ENCODE measurements around the genes ADAR, PMVK and PYGO2.

GRCh38 chr1:154414223-154415163 lies 9.3 kb downstream of the IL6R start:
- PRO-cap, result no peak

DNA sequence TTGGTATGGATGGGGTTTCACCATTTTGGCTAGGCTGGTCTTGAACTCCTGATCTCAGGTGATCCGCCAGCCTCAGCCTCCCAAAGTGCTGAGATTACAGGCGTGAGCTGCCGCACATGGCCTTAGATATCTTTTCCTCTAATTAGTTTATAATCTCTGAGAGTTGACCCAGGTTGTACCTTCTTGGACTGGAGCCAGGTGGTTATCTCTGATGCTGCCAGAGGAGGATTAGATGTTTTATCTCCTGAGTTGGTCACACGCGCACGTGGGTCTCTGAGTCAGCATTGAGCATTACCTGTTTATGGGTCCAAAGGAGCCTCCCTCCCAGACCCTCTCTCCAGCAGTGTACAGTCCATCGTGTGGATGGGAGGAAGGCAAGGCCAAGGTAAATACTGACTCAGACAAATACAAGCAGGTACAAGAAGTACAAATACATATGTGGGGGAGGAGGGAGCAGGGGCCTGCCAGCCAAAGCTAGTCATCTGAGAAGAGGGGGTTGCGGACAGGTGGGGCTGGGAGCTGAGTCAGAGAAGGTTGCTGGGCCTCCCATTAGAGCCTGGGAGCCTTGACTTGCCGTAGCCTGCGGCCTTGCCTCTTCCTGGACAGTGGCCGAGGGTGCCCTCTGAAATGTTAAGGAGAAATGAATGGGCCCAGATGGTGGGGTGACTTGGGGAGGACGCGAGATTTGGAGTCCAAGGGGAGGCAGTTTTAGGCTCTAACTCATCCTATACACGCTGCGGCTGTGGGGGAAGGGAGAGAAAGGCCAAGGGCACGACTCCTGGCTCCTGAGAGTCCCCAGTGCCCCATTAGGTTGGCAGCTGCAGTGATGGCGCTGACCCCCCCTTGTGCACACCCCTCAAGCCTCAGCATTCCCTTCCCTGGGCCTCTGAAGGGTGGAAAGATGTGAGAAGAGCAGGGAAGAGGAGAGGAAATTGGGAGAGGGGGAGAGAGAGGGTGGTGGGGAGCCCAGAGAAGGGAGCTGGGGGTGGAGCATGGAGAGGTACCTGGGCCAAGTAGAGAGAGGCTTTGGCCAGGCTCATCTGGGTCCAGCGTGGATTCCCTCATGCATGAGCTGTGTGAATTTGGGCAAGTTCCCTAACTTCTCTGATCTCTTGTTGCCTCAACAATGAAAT lies 13.3 kb downstream of the IL6R start:
- PRO-cap, result no peak

DNA sequence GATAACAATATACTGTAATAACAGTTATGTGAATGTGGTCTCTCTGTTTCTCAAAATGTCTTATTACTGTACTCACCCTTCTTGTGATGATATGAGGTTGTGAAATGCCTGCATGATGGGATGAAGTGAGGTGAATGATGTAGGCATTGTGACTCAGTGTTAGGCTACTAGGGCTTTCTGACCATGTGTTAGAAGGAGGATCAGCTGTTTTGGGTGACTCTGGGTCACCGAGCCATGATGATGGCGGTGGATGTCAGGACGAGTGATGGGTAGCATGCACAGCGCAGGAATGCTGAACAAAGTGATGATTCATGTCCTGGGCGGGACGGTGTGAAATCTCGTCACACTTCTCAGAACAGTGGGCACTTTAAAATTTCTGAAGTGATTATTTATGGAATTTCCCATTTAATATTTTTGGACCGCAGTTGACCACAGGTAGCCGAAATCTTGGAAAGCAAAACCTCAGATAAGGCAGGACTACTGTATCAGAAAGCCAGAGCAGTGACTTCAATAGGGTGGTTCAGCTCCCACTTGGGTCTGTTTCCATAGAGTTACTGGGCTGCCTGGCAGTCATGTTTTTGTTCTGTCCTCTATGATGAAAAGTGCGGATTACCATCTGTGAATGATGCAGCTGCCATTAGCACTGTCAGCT lies 26.5 kb downstream of the IL6R start:
- PRO-cap, result no peak

DNA sequence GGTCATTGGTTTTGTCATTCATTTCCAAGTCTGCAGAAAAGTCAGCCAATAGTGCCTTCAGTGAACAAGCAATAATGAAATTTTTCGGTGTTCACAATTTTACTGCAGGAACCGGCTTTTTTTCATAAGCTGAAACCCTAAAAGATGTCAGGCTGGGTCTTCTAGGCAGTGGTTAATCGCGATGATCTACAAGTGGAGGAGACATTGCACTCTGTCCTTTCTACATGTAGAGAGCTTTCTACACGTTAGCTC lies 44.5 kb upstream of the TDRD10 start:
- PRO-cap, result no peak

GRCh38 chr1:154519758-154519983 lies 17.5 kb upstream of the SHE start:
- PRO-cap, result no peak

GRCh38 chr1:154555350-154555639 lies 3.2 kb downstream of the UBE2Q1 start:
- PRO-cap, result no peak

- PRO-cap, result no peak
Measured at GRCh38 chr1:154557171-154557652, 1.2 kb downstream of the UBE2Q1 start.

- PRO-cap, result no peak
Measured at GRCh38 chr1:154582080-154582564, 14.5 kb downstream of the CHRNB2 start.

DNA sequence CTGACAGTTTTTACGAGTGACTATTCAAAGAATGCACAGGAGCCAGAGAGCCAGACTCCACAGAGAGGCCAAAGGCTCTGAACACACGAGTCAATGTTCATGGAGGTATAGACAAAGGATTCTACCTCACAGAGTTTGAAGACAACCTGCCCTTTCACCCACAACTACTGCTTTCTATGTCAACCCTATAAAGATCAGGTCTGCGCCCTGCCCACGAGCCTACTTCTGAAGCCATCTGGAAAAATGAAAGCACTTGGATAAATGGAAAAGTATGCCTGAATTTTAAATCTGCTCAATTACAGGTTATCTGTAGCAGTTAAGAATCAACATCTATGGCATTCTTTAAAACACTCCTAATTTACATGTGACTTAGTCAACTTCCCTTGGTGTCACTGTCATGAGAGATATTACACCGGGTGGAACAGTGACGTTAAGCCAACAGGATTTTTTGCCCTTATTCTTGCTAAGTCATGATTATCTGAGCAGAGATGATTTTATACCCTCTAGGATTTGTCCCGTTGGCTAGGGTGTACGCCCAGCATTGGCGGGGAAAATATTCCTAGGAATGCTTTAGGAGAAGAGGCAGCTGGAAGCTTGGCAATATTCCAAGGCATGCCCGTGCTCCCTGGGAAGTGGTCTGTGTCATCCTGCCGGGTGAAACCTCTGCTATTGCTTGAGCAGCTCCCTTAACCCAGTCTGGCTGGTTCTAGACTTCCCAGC lies 16.0 kb downstream of the CHRNB2 start:
- PRO-cap, result no peak

GRCh38 chr1:154603903-154604310 lies 4.1 kb downstream of the ADAR start:
- PRO-cap, result no peak

- PRO-cap, result bidirectional peak, plus-strand start at chr1:154607946, minus-strand start at chr1:154607888; bidirectional peak, plus-strand start at chr1:154608346, minus-strand start at chr1:154608189
Measured at GRCh38 chr1:154607324-154608408, at the start of gene ADAR. ADAR (minus strand) TSS chr1:154608186.

DNA sequence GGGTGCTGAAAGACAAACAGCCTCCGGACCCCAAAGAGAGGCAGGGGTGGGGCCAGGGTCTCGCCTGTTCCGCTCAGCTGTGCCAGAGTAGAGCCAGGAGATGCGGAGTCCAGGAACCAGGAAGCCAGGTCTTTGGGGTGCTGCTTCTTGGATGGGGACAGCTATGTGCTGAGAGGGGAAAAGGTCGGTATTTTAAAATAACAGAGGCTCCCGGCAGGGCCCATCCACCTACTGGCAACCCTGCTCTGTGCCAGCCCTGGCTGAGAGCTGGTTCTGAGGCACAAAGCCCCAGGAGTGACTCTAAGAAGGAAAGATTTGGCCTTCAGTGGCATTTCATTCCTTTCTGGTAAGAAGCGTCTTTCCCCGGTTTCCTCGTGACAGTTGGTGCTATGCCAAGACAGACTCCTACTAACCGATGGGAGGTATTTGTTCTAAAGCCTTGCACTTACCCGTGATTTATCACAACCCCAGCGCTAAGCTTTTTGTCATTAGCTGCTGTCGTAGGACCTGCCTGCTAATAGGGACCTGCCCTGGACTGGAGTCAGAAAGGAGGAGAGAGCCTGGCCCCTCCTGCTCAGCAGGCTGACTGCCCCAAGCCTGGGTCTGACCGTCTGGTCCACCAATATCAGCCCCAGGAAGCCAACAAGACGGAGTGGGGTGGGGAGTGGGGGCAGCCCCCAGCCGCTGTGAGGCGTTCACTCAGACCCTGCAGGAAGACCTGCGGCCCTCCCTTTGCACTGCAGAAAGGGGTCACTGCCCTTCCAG lies 123.1 kb upstream of the ADAR start:
- PRO-cap, result no peak

GRCh38 chr1:154861534-154862225 lies 8.4 kb downstream of the KCNN3 start:
- PRO-cap, result no peak

GRCh38 chr1:154936338-154937131 lies at the start of gene PMVK:
PMVK (minus strand) TSS chr1:154936719.
- PRO-cap, result bidirectional peak, plus-strand start at chr1:154936736, minus-strand start at chr1:154936647; bidirectional peak, plus-strand start at chr1:154937408, minus-strand start at chr1:154936967

DNA sequence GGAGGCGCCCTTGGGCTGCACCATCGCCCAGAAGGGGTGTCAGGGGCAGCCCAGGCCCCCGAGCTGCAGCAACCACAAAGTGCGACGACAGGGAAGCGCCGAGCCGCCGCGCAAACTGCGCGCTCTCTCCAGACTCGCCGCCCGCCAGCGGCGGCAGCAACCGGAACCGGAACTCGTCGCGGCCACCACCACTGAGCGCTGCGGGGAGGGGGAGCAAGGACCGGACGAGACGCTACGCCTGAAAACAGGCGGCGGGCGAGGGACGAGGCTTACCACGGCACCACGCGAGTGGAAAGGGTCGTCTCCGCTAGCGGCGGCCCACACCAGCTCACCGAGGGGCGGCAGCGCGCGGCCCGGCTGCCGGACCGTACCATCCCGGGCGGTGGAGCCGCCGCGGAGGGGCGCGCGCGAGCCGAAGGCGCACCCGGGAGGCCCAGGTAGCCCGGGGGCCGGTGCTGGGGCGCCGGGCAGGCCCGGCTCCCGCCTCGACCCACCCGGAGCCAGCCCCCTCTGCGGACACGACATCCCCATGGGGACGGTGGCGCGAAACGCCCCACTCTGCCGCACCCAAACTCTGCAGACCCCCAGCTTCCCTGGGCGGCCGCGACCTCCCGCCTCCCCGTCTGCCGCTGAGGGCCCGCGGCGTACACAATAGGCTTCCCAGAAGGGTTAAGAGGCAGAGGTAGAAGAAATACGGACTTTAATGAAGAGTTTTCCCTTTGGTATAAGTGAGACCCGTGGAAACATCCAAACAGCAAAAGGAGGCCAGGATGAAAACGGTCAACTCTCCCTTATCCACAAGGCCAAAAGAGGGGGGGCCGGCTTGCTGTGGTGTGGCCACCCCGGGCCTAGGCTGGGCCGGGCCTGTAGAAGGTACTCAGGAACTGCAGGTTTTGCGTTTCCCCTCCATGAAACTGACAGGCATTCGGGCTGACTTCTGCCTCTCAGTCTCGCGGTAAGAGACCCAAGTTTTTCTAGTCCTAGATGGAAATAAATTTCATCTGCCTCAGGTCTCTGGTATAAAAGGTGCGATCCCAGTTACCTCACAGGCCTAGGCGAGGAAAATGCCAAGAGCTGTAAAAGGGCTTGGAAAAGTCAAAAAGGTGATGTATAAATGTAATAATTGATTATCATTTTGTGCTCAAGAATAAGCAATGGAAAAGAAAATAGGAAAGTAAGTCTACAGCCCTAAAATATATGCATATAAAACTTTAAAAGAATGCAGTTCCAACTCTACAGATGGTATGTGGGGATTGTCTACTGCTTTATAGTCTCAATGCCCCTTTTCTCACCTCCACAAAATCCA lies at the start of gene PYGO2:
PYGO2 (minus strand) TSS at position 168 of the 1,306 bp plus-strand sequence.
- PRO-cap, result bidirectional peak, plus-strand start at position 191 of the sequence, minus-strand start at position 117 of the sequence; unidirectional peak, minus-strand start at position 886 of the sequence

DNA sequence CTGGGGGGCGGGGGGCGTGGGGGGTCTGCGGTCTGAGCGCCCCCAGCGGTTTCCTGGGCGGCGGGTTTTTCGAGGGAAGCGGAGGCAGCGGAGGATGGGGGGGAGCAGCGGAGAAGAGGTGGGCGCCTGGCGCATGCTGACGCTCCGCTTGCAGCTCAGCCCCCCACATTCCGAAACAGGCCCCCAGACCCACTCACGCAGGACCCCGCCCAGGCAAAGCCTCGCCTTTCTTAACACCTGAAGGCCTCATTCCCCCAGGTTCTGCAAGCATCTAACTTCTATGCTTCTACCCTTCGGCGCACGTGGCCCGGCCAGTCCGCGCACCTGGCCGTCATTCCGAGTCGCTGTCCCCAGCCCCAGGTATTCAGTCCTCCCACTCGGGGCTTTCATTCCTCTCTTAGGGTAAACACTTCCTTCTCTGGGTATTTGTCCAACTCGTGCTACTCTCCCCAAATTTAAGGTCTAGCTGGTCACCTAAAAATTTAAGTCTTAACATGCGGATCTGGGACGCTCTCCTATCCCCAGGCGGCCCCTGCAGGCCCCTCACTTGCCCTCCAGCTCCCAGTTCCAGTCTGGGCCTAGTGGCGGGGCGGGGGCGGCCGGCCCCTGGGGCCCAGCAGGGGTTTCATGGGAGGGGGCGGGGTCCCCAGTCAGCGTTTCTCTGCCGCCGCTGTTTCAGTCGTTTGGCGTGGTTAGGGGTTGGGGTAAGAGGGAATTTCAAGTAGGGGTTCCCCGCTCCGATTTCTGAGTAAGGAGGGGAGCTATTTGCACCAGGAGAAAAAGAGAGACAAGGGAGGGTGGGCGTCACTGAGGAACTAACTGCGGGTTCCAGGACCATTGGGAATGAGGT lies 2.8 kb upstream of the ZBTB7B start:
- PRO-cap, result bidirectional peak, plus-strand start at position 81 of the sequence, minus-strand start outside the sequence; bidirectional peak, plus-strand start at position 682 of the sequence, minus-strand start at position 580 of the sequence

DNA sequence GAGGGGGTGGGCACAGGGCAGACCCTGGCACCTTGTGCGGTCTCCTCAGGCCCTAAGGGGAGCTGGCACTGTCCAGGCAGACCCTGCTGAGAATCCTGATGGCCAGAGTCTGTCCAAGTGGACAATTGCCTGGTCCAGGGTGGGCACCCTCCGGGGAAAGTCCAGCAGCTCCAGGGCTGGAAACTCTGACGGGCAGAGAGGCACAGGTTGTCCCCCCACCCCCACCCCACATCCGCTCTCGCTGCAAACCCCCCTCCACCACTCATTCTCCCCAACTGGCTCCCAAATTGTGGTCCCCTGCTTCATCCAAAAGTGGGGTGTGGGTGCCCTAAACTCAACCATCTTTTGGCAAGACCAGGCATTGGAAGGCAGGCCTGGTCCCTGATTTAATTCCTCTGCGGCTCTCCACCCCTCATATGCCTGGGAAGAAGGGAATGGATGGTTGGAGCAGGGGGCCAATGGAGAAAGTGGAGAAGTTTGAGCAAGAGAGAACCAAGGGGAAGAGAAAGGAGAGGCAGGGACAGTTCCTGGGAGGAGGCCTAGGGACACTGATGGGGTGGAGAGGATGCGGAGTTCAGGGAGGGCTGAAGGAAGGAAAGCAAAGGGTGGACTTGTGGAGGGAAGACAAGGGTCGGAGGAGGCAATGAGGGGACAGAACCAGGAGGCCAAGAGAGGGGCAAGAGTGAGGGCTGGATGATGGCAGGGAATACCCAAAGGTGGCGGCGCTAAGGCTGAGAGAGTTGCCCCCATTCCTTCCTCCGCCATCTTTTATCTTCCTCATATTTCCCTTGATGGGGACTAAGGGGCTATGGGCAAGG lies 7.0 kb downstream of the ZBTB7B start:
- PRO-cap, result no peak

GRCh38 chr1:155018165-155018743 lies 15.3 kb downstream of the DCST2 start:
- PRO-cap, result no peak

GRCh38 chr1:155054121-155054769 lies 3.1 kb downstream of the ADAM15 start:
- PRO-cap, result no peak

GRCh38 chr1:155077656-155078251 lies 883 bp upstream of the EFNA3 start:
- PRO-cap, result no peak

Data from REH cell (cell line).